ENCODE results near the genes TCTN2 and DNAH10.

GRCh38 chr12:123670753-123671936 lies at the start of gene TCTN2:
Gene TCTN2 (plus strand): TSS chr12:123671113.
- RRBS, result 5% methylated on average over 40 of the region's 60 CpGs

DNA sequence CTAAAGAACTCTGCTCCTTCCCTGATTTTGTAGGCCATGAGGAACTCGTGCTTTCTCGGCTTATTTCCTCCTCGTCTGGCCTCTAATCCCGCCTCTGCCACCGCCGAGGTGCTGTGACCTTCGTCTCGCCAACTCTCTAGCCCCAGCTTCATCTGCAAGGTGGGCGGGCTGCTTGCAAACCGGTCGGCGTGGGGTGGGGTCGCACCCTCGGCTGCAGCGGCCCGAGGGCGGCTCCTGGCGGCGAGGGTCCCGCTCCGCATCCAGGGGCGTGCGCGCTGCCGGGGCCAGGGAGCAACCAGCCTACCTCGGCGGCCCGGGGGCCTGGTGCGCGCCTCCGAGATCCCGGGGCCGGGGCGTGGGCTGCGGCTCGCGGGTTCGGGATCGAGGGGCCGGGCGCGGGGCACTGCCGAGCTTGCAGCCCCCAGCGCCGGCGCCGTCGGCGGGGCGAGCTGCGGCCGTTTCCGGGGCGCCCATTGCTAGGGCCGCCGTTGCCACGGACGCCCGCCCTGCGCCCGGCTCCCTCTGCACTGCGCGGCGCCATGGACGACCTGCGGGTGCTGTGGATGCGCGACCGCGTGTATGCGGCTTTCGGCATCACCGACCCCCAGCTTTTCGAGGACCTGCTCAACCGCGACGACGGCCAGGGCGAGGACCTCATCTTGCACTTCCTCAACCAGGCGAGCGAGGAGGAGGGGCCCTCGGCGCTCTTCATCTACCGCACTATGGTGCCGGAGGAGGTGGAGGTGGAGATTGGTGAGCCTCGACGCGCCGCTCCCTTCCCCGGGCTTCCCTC lies at the start of gene DNAH10:
Gene DNAH10, plus strand, starts transcription at position 504 of the 793 bp plus-strand sequence.
- RRBS, result 52% methylated on average over 41 of the region's 90 CpGs

DNA sequence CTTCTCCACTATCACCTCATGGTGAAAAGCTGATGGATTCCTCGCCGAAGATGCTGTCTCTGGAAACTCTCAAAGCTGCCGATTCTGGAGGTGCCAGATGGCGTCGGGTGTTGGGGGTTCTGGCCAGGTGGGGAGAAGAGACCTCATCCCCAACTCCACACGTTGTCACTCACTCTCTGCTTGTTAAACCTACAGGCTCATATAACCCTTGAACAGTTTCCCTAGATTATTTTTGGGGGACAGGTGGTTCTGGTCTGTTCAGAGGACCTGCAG lies 2.6 kb downstream of the DNAH10 start:
- RRBS, result no CpG with 5 or more reads among the region's 6 CpGs

DNA sequence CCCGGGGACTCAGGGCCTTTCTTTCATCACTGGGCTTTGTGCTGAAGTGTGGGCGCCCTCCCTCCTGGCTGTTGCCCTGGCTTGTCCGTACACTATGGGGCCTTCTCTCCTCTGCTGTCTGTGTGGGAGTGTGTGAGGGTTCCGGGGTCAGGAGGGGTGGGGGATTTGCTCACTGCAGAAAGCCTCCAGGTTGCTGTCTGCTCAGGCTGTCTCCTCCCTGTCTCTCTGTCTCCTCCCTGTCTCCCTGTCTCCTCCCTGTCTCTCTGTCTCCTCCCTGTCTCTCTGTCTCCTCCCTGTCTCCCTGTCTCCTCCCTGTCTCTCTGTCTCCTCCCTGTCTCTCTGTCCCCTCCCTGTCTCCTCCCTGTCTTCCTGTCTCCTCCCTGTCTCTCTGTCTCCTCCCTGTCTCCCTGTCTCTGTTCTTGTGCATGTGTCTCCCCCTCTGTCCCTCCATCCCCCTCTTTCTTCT lies 64.7 kb downstream of the CCDC92 start:
- RRBS, result 46% methylated on average over 1 of the region's 4 CpGs

- RRBS, result no CpG with 5 or more reads among the region's 16 CpGs
Measured at GRCh38 chr12:123933319-123933845, 39.2 kb downstream of the CCDC92 start.

DNA sequence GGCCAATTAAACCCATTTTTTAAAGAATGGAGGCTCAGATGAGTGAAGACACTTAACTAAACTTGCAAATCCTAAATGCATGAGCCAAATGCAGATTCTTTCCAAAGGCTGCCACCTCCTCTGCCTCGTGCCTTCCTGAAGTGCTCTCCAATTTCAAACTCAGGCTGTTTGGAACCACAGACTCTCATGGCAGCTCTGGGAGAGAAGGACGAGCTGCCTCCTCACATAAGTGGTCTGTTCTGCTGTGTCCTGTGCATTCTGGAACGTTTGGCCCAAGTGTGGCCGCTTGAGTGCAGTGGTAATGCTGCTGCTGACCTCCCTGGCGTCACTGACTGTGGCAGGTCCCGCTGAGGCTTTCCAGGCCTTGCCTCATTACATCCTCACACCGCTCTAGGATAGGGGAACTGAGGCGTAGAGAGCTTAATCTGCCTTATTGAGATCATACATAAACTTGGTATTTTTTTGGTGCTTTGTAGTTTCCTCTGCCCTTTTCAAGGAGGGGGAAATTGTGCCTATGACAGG lies 14.2 kb downstream of the CCDC92 start:
- RRBS, result no CpG with 5 or more reads among the region's 8 CpGs

DNA sequence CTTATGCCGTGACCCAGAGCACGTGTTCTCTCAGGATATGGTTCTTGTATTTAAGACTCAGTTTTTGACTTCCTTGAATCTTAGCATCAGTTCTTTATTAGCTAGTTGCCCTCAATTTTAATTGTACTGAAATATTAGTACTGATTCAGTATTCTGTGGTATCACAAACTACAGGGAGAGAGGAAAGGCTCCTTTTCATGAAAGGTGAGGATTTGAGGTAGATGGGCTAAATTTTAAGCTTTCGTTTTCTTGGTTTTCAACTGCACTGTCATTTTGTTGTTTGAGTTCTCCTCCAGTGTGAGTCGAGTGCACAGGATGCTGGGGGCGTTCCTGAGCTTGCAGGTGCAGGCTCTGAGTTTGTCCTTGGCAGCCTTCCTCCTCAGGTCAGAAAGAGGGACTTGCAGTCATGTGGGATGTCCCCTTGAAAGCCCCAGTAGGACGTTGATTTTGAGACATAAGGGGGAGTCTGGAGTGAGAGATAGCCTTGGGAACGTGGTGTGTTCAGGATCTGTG lies 33.5 kb downstream of the ZNF664 start:
- RRBS, result no CpG with 5 or more reads among the region's 7 CpGs

DNA sequence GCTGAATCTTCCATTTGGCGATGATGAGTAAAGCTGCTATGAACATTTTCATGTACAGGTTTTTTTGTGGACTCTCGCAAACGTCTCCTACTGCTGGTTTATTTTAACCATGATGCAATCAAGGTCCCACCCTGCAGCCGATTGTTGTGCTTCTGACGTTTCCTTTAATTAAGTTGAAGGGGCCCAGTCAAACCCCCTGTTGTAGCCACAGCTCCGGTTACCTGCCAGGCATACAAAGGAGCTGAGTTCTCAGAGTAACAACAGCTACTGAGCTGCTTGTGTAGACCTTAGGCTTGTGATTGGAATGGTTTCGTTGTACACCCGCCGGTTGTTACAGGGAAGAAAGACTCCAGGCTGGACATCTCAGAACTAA lies 63.3 kb downstream of the ZNF664 start:
- RRBS, result 24% methylated on average over 4 of the region's 9 CpGs

- RRBS, result no CpG with 5 or more reads among the region's 3 CpGs
Measured at GRCh38 chr12:124180531-124180758, 114.4 kb upstream of the RFLNA start.

GRCh38 chr12:124194938-124195708 lies 99.8 kb upstream of the RFLNA start:
- RRBS, result 92% methylated on average over 2 of the region's 19 CpGs

DNA sequence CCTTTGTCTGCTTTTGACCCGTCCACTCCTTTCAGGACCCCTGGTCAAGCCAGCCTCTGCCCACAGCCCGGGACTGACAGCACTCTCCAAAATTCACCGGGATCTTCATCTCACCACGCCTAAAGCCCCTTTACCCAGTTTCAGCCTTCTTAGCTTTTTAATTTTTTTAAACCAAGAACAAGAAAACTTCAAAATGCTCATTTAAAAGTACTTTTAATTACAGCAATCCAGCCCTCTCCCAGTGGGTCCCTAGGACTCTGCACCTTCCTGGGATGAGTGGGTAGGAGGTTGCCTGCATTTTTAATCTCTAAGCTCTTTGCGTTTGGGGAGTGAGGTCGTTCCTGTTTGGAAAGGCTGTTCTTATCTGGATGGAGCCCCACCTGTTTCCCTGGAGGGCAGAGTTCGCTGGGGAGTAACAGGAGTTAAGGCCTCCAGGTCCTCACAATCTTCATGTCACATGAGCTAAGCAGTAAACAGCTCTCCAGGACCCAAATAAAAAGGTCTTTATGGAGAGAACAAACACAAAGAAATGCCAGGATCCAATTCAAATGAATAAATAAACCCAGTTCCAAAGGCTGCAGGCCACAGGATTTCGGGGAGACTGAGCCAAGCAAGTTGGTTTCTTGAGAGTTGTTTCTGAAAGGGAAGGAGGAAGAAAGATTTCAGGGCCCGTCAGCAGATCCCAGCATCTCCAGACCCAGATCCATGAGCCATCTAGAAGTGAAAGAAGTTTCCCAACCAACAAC lies 56.0 kb upstream of the RFLNA start:
- RRBS, result no CpG with 5 or more reads among the region's 9 CpGs

- RRBS, result 91% methylated on average over 4 of the region's 17 CpGs
Measured at GRCh38 chr12:124336981-124337381, 42.1 kb downstream of the RFLNA start.

- RRBS, result no CpG with 5 or more reads among the region's 39 CpGs
Measured at GRCh38 chr12:124357739-124358788, 63.2 kb downstream of the RFLNA start.

DNA sequence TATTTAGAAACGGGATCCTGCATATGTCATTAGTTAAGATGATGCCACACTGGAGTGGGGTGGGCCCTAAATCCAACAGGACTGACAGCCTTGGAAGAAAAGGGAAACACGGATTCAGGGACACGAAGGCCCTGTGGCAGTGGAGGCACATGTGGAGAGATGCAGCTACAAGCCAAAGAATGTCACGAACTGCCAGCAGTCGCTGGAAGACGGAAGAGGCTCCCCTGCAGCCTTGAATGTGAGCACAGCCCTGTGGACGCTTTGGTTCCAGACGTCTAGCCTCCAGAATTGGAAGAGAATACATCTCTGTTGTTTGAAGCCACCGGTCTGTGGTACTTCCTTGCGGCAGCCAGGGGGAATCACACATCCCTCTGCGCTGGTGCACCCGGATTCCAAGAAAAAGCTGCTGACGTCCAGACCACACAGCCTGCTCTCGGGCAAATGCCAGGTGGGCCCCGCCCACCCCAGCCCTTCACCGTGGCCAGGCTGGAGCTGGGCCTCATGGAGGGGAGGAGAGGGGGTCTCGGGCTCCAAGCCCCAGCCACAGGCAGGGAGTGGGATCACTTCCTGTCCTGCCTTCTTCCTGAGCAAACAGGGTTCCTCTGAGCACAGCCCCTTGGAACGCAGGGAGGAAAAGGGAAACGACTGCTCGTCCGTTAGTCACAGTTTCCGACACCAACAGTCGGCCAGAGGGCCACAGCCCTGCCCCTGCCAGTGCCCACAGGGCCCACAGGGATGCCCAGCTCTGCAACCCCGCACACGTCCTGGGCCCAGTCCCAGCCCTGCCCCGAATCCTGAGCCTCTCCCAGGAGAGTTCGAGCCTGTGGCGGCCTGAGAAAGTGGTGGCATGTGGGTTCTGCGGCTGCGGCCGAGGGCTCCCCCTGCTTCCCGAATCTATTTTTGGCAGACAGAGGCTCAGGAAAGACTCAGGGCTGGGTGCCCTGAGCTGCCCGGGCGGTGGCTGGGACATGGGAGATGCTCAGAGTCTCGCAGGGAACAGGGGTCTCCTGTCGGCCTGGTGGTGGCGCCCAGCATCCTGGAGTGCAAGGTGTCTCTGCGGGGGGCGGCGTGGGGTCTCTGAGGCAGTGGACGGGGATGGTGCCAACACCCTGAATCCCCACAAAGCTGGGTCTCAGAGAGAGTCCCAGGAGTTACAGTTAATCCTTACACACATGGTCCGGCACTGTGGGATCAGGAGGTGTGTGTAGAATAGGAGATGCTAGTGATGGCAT lies 85.2 kb downstream of the RFLNA start:
- RRBS, result 14% methylated on average over 4 of the region's 42 CpGs

GRCh38 chr12:124380957-124381619 lies 86.2 kb downstream of the RFLNA start:
- RRBS, result no CpG with 5 or more reads among the region's 8 CpGs

GRCh38 chr12:124389187-124390297 lies 94.6 kb downstream of the RFLNA start:
- RRBS, result 2% methylated on average over 5 of the region's 48 CpGs

DNA sequence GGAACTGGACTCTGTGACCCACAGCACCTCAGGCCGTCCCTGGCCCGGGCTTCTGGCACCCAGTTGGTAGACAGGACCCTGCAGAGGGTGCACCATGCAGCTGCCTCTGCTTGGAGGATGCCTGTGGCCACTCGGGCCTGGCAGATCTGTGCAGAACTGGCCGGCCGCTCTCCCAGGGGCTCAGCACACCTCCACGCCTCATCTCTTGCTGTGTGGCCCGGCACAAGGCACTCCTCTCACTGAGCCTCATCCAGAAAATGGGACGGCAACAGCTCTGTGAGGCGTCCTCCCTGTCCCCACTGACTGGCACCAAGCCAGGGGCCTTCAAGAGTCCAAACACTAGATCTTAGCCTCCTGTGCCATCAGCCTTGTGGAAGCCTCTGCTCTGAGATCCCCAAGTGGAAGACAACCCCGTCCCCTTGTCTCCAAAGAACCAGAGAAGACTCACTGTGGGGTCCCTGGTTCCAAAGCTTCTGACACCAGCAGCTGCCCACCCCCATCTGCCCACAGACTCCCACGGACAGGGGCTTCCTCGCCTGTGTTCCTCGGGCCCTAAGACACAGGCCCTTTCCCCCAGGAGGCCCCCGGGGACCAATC lies 113.3 kb downstream of the NCOR2 start:
- RRBS, result no CpG with 5 or more reads among the region's 14 CpGs

- RRBS, result no CpG with 5 or more reads among the region's 5 CpGs
Measured at GRCh38 chr12:124469404-124469954, 97.9 kb downstream of the NCOR2 start.

- RRBS, result 97% methylated on average over 4 of the region's 27 CpGs
Measured at GRCh38 chr12:124486304-124486939, 81.0 kb downstream of the NCOR2 start.

GRCh38 chr12:124495467-124496103 lies 71.8 kb downstream of the NCOR2 start:
- RRBS, result 95% methylated on average over 4 of the region's 19 CpGs